GM23248 (cell line): ENCODE measurements around a stretch of chr11.

DNA sequence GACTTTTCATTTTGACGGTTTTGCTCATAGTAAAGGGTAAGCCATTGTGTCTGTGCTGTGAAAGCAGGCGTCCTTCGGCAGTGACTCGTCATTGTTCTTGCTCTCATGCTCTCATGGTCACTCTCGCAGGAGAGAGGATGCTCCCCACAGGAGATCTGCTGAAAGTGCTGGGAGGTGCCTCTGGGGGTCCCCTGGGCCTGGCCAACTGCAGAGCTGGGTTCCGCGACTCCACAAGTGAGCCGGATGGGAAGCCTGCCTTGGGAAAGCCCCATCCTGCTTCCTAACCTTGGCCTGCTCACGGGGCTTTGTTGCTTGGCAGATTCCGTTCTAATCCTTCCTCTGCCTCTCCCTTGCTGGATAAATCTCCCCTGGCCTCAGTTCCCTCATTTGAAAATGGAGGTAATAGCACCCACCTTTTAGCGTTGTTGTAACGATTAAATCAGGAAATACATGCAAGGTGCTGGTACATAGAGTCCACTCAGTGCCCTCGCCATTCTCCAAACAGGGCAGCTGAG, 35.5 kb downstream of the IRAG1 start:
- RAMPAGE, long total RNA, result no peak

- RAMPAGE, long total RNA, result no peak
Measured at GRCh38 chr11:10846363-10846984, 11.4 kb downstream of the ZBED5 start.

DNA sequence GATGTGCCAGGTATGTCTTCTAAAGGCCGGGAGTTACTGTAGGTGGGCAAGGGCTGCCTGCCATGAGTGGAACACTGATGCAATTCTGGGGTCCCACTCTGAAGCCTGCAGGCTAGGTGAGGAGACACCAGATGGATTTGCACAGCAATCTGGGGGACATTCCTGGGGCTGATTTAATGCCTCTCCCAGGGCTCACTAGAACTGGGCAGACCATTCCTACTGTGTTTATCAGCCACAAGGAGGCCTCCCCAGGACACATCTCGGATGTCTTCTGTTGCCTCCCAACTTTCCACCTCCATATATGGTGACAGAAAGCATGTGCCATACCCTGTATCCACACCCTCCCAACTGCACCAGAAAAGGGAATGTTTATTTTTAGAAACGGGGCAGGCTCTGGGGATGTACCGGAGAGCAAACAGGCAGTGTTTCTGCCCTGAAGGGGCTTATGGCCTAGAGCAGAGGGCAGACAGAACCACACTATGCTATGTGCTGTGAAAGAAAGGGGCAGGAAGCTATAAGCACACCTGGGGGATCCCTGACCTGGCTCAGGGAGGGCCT, 181.8 kb downstream of the CSNK2A3 start:
- RAMPAGE, long total RNA, result no peak

GRCh38 chr11:11449313-11449916, 96.4 kb upstream of the CSNK2A3 start:
- RAMPAGE, long total RNA, result no peak

DNA sequence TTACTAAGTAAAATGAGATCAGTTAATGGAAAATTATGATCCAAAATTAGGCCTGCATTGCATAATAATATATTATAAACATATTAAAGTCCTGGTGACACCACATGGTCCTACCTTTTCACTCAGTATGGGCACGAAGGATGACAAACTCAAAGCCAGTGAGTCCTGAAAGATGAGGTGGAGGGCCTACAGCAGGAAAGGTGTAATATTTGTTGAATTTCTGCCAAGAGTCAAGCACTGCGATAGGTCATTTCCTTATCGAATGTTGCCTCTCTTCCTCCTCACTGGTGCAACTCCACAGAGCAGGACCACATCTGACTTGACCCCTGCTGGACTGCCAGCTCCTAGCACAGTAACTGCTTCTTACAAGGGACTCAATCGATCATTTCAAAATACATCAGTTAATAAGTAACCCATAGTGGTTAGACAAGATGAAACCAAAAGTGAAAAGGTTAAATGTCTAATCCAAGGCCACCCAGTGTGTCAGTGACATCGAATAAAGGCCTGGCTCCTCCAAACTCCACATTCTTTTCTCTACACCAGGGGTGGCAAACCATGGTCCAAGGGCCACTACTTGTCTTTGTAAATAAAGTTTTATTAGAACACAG, 98.4 kb upstream of the CSNK2A3 start:
- RAMPAGE, long total RNA, result no peak

DNA sequence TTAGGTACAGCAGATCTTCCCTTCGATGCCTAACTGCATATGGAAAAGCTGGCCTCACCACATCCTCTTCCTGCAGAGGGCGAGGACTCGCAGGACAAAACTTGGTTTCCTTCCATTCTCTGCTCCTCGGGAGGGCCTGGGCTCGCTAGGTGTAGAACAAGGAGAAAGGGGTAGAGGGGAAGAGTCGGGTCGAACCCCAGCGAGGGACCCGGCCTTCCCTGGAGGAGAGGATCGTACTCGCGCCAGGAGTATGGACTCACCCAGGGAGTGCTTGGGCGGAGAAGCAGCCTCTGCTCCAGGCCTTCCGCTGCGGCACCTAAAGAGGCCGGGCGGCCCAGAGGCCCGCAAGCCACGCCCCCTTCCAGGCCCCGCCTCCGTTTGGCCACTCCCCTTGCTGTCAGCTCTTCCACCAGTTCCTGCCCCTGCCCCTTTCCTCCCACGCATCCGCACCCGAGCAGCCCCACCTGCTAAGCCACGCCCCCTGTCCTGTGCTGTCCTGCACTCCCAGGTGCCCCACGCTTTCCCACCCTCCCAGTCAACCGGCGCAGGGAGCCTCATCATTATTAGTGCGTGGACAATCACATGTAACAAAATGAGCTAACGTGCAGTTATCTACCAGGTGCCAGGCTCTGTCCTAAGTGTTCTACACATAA, 30.4 kb upstream of the USP47 start:
- RAMPAGE, long total RNA, result no peak

- RAMPAGE, long total RNA, result no peak
Measured at GRCh38 chr11:11911789-11912407, 70.1 kb downstream of the USP47 start.

- RAMPAGE, long total RNA, result no peak
Measured at GRCh38 chr11:11966780-11967157, 41.7 kb downstream of the DKK3 start.

- RAMPAGE, long total RNA, result no peak
Measured at GRCh38 chr11:11981014-11981382, 27.4 kb downstream of the DKK3 start.

GRCh38 chr11:12006581-12007347, 1.7 kb downstream of the DKK3 start:
- RAMPAGE, long total RNA, result no peak

DNA sequence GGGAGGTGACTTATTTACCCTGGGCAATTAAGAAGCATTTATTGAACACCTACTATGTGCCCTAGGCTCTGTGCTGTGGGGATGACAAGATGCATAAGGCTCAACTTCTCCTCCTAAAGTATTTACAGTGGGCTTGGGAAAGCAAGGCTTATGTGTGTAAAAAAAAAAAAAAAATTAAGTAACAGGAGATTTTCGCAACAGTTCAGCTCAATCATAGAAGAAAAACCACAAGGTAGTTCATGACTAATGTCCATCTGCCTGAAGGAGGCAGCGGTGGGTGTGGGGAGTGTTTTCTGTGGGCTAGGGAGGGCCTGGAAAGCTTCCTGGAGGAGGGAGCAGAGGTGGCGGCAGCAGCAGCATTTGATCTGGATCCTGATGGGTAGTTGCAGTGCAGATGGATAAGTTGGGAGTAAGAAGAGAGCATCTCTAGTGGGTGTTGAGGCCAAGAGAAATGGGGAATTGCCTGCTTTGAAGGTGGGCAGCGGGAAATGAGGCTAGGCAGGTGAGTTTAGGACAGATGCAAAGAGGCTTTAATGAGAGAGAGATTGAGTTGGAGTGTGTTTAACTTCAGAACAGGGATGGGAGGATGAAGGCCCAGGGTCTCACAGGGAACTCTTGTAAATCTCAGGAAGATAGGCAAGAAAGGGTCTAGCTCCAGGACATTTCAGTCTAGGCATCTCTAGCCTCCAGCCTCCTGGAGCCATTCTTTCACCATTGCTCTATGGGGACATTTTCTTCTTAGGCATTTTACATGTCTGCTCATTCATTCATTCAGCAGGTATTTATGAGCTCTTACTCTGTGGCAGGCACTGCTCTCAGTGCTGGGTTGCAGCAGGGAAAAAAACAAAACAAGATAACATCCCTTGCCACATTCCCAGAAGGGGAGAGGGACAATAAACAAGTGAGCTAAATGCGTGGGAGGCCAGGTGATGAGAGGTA, 16.4 kb downstream of the MICAL2 start:
- RAMPAGE, long total RNA, result no peak

DNA sequence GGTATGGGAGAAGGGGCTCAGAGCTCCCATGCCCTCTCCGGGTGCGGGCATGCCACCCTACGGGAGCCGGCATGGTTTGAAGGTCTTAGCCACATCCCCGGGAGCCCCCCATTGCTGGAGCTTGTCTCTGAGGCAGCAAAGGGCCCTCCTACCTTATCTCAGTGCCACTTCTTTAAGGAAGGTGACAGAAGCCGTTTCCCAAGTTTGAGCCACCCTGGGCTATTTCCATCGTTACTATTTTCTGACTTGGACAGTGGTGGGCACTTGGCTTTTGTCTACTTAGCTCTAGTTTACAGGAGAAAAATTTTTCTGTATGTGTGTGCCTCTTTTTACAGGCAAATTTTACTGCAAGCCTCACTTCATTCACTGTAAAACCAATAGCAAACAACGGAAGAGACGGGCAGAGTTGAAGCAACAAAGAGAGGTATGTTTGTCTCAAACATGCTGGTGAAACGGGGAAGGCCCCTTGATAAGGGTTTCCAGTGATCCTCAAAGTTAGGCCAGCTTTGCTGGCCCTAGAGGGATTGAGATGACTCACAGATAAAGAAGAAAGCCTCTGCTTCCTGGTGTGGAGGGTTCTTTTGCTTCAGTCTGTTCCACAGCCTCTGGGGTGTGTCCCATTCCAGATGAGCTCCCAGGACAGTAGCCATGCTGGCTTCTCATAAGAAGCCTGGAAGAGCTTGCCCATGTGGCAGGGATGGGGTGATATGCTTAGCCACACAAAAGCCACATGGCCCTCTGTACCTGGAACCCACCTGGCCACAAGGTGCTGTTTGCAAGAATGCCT, 119.0 kb upstream of the PARVA start:
- RAMPAGE, long total RNA, result no peak

DNA sequence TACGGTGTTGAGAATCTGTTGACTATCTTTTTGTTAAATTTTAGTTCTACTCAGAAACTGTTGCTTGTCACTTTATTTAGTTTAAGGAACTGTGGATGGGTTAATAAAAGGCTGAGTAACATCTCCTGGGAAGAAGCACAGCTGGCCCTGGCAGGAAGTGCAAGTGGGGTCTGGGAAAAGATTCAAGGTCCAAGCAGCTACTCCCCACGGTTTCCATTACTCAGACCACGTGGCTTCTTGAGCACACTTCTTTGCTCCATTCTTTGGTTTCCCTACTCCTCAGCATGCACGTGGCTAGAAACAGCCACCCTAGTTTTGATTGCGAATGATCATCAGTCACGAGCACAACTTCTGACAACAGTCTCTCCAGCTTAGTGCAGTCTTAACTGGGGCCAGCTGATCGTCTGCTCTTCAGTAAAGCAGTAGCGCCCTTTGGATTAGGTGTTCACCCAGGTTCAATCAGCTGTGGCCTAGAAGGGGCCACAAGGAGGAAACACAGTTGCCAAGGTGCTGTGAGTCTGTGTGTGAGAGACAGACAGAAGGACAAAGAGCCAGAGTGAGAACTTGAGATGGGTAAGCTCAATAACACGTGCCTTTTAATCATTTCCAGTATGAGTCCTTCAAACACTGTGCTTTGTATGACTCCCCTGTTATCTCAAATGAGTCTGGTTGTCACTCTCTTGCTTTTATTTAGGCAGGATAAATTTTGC, 1.1 kb upstream of the PARVA start:
- RAMPAGE, long total RNA, result no peak

DNA sequence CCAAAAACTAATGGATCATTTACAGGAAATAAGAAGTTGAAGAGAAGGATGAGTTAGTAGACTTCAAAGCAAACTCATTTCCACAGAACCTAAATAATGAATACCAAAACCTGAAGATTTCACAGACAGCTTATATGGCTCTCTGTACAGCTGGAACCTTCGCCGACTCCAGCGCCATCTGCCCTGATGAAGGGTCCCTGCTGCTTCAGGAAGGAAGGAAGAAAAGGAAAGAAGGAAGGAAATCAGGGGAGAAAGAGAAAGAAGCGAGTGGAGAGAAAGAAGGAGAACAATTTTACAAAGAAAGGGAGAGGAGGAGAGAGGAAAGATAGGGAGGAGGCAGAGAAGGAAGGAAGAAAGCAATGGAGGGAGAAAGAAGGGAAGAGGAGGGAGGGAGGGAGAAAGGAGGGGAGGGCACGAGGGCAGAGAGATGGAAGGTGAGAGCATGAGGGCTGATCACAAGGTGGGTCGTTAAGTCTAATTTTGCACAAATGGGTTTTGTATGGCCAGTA, 39.1 kb downstream of the PARVA start:
- RAMPAGE, long total RNA, result no peak

GRCh38 chr11:12426560-12426977, 49.2 kb downstream of the PARVA start:
- RAMPAGE, long total RNA, result no peak

DNA sequence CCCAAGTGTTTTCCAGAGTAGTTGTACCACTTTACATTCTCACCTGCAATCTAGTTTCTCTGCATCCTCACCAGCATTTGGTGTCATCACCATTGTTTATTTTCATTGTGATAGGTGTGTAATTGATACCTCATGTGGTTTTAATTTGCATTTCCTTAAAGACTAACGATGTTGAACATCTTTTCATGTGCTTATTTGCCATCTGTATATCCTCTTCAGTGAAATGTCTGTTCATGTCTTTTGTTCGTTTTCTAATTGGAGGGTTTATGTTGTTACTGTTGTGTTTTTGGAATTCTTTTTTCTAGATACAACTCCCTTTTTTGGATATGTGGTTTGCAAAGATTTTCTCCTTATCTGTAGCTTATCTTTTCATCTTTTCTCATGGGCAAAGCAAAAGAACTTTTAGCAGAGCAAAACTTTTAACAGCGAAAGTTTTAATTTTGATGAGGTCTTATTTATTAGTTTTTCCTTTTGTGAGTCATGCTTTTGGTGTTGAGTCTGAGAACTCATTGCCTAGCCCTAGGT, 99.2 kb downstream of the TEAD1 start:
- RAMPAGE, long total RNA, result no peak

- RAMPAGE, long total RNA, result no peak
Measured at GRCh38 chr11:12802385-12803241, 128.4 kb downstream of the TEAD1 start.

DNA sequence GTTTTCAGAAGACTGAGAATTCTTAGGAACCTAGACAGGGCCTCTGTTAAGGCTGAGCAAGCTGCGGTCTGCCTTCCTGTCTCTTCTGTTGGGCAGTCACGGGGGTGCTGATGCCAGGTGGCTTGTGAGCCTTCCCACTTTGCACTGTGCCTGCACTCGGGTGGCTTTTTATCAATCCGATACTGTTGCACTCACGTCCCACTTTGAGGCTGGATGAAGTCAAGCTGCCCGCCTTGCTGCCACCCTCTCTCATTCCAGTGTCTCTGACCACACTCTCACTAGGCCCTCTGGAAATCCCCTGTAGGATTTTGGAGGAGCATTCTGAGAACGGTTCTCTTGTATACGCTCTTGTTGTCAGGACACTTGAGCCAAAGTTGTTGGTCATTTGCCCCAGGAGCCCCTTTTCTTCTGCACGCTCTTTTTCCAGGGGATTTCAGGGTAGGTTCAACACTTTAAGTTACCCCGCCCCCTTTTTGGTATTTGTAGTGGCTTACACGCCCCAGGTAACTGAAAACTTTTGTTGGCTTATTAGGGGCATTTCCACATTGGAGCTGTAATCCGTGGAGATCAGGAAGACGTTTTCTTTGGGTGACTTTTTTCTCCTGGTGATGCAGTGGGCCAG, 141.9 kb downstream of the TEAD1 start:
- RAMPAGE, long total RNA, result no peak

GRCh38 chr11:12845538-12846471, 163.3 kb upstream of the RASSF10 start:
- RAMPAGE, long total RNA, result no peak

DNA sequence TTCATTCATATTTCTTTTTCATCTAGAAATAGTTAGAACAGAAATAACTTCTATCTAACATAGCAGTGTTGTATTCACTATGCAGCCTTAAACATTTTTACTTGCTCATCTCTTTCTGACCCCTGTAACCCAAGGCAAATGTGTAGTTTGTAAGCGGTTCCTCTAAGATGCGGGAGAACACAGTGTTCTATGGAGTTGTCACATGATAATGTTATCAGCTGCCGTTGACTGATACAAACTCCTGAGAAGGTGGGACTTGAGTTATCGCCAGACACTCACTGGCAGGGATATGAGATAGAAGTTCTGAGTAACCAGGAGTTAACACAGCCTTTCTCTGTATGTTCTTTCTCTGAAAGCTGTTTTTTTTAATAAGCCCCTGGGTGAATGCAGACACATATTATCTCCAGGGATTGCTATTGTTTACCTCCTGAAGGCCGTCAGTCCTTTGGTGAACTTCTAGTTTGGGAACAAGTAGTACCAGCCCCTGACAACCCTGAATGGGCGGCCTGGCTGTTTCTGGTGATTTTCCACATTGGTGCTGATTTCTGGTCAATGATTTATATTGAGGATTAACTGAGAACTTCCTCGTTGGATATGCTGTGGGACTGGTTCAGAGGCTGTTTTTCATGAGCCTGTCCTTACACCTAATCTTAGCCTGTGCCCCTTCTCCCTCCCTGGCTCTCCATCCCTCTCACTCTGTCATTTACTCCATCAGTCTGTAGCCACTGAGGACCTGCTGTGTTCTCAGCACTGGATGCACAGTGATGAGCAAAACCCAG, 155.3 kb upstream of the RASSF10 start:
- RAMPAGE, long total RNA, result no peak